Measurements from ENCODE around the gene PRRG1.

DNA sequence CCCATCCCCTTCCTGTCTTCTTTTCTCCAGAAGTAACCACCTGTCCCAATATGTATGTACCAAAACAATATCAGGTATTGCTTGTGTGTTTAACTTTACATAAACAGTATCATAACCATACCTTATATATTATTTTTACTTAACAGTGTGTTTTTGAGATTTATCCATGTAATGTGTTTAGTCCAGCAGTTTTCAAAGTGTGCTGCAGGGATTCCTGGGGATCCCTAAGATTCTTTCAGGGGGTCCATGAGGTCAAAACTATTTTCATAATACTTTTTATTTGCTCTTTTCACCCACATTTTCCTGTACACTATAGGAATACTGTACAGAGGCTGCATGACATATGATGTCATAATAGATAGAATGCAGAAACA is 4.8 kb downstream of the ZFX start:
- PRO-cap: no peak
CAGE:
- cytosol, long polyA plus RNA: no peak
- long polyA plus RNA: no peak
- nucleus, long polyA plus RNA: no peak

DNA sequence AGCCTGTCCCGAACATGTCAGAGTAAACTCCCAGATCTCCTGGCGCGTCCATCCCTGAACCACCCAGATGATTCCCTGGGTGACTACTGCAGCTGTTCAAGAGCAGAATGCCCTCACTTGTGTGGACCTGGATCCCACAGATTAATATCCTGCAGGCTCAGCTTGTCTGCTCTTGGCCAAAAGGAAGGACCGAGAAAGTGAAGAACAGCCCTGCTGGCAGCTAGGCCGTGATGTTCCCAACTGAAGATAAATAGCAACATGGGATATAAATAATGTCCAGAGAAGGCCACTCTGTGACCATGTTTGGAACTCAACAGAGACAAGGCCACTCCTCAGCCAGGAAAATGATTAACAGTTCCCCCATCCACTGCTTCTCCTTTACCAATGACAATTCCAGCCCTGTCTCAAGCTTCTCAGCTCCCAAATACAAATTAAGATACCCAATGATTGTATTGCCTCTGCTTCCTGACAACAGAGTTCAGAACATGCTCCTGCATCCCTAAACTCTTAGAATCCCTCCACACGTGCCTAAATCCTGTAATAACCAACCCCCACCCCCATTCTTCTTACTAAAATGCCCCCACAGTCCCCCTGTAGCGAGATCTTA is 21.4 kb downstream of the SUPT20HL2 start:
- PRO-cap: no peak
CAGE:
- cytosol, long polyA plus RNA: no peak
- long polyA plus RNA: no peak
- nucleus, long polyA plus RNA: no peak

GRCh38 chrX:24763090-24763595 is 69.4 kb downstream of the POLA1 start:
- PRO-cap: no peak
CAGE:
- cytosol, long polyA plus RNA: no peak
- long polyA plus RNA: no peak
- nucleus, long polyA plus RNA: no peak

DNA sequence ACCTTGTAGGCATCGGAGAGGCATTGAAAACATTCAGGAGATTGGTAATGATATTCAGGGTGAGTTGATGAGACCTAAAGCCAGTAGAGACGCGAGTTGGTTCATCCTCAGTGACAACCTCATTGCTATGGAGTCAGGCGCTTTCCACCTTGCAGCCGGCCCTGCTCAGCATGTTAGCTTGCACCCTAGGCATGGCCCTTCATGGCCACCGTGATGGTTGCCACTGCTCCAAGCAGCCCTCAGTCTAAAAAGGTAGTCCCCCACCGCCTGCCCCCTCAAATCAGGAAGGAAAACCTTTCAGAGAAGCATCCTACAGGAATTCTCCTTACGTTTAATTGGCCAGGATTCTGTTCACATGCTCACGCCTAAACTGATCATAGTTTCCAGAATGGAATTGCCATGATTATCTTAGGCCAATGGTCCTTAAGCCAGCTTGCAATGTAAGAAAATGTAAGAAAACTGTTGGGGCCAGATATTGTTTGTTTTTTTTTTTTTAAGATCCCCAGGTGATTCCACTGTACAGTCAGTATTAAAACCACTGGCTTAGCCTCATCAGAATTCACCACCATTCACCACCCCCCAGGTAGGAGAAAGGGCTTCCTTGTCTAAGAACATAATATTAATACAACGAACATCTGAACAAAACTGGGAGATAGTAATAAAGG is 114.4 kb downstream of the POLA1 start:
- PRO-cap: no peak
CAGE:
- cytosol, long polyA plus RNA: no peak
- long polyA plus RNA: no peak
- nucleus, long polyA plus RNA: start-site peak on the plus strand centred at position 443 of the sequence, 93 bp wide, 33 and 38 reads in 2 replicates

- PRO-cap: no peak
CAGE:
- cytosol, long polyA plus RNA: no peak
- long polyA plus RNA: no peak
- nucleus, long polyA plus RNA: no peak
Observed at GRCh38 chrX:24880665-24881137, 135.1 kb downstream of the ARX start.

GRCh38 chrX:25002155-25002729 is 13.5 kb downstream of the ARX start:
- PRO-cap: no peak
CAGE:
- cytosol, long polyA plus RNA: no peak
- long polyA plus RNA: no peak
- nucleus, long polyA plus RNA: no peak

GRCh38 chrX:25352213-25352472 is 336.4 kb upstream of the ARX start:
- PRO-cap: no peak
CAGE:
- cytosol, long polyA plus RNA: no peak
- long polyA plus RNA: no peak
- nucleus, long polyA plus RNA: no peak

DNA sequence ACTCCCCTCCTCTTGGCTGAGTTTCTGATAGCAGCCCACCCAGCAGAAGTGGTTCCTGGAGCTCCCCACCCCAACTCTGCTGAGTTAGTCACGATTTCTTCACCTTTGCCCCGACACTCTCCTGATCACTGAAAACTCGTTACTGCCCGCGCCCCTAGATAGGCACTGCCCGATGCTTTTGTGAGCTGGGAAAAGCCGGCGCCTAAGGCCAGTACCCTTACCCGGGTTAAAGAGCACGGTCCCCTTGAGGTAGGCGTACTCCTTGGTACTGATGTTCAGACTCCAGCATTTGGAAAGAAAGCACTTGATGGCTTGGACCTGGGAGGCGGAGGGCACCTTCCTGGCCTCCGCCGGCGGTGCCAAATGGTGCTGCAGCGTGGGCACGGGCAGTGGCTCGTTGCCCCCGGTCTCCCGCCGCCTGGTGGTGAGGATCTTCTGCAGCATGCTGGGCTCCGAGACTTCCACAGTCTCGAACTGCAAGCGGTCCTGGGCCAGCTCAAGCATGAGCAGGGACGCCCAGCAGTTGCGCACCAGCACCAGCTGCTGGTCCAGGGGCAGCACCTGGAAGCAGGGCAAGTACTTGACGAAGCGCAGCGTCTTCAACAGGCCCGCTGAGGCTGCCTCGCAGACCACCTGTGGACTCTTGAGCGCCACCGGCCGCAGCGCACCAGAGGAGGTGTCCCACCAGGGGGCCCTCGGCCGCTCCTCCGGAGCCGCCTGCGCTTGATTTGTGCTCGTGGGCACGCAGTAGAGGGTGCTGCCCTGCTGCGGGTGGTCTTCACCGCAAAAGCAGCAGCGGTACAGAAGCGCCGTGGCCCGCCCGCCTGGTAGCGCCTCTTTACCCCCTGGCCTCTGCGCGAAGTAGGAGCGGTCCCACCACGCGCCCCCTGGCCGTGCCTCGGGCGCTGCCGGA is 959 bp downstream of the NR0B1 start:
- PRO-cap: no peak
CAGE:
- cytosol, long polyA plus RNA: start-site peak on the minus strand centred at position 382 of the sequence, 48 bp wide, 128 and 80 reads in 2 replicates; start-site peak on the minus strand centred at position 654 of the sequence, 100 bp wide, 150 and 63 reads in 2 replicates
- long polyA plus RNA: start-site peak on the minus strand centred at position 380 of the sequence, 39 bp wide, 108 and 101 reads in 2 replicates
- nucleus, long polyA plus RNA: start-site peak on the minus strand centred at position 209 of the sequence, 118 bp wide, 56 and 96 reads in 2 replicates; start-site peak on the minus strand centred at position 368 of the sequence, 75 bp wide, 69 and 133 reads in 2 replicates

- PRO-cap: no peak
CAGE:
- cytosol, long polyA plus RNA: no peak
- long polyA plus RNA: no peak
- nucleus, long polyA plus RNA: no peak
Observed at GRCh38 chrX:30612424-30612652, 34.8 kb upstream of the TASL start.

DNA sequence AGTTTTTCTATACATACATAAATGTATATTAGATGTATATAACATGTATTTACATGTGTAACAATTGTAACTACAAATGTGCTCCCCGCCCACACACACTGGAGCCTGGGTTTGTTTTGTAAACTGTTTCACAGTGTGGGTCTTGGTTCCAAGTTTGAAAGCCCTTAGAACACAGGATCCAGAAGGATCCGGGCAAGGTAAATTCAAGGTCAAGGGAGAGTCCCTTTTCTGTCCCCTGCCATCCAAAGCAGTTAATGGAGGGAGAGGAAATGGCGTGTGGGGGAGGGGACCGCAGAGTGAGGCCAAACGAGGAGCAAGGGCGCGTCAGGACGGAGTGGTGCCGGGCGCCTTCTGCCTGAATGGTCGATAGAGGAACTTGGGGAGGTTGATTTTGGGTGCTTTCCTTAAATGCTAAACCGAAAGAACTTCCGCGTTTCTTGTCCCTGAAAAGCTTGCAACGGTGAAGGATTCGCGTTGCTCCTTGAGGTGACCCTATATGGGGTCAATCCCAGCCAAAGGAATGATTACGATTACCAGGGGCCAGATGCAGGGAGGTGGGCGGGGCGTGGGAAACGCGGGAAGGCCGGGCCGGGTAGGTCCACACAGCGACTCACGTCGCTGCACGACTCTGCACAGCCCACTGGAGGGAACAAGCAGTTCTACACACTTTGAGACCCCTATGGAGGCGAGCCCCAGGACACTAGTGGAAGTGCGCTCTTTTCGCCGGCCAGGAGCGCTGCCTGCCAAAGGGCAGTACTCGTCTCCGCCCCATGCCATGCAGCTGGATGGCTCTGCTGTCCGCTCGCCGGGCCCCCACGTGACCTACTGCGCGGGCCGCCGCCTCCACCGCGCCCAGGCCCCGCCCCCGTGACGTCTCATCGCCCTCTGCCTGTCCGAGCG is 623 bp upstream of the GK start:
- PRO-cap: bidirectional peak, plus-strand start outside the sequence, minus-strand start at position 797 of the sequence
CAGE:
- cytosol, long polyA plus RNA: no peak
- long polyA plus RNA: no peak
- nucleus, long polyA plus RNA: no peak

DNA sequence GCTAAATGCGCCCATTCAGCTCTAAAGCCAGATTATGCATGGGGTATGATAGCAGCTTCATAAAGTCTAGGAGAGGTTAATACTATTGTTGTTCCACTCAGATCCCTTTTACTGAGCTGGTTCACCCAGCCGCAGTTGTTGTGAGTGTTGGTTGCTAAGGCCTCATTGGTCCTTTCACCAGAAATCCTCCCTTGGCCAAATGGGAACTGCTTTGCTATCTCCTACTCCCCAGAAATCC is 266.0 kb upstream of the FTHL17 start:
- PRO-cap: no peak
CAGE:
- cytosol, long polyA plus RNA: no peak
- long polyA plus RNA: no peak
- nucleus, long polyA plus RNA: no peak

GRCh38 chrX:33127914-33128775 is 83.2 kb downstream of the DMD start:
- PRO-cap: no peak
CAGE:
- cytosol, long polyA plus RNA: no peak
- long polyA plus RNA: no peak
- nucleus, long polyA plus RNA: no peak

GRCh38 chrX:34396236-34396586 is 260.9 kb downstream of the TMEM47 start:
- PRO-cap: no peak
CAGE:
- cytosol, long polyA plus RNA: no peak
- long polyA plus RNA: no peak
- nucleus, long polyA plus RNA: no peak

DNA sequence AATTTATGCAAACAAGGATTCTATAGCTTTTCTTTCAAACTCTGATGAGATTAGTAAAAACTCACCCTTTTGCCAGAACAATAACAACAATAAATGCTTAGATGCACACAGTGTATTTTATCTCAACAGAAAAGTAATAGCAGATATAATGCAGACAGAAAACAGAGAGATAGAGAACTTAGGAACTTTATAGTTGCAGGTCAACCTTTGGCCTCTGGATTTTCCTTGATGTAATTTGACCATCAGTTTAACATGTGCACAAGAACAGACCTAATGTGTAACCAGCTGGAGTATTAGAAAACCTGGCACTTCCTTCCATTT is 358.6 kb upstream of the MAGEB16 start:
- PRO-cap: no peak
CAGE:
- cytosol, long polyA plus RNA: no peak
- long polyA plus RNA: no peak
- nucleus, long polyA plus RNA: no peak

DNA sequence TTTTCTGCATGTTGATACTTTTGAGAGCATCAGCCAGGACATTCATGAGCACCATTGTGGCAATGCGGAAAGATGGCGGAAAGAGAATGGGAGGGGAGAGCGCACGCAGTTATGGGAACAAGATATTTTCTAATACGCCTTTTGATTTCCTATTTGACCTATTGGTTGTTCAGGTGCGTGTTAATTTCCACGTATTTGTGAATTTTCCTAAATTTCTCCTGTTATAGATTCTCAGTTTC is 455.5 kb downstream of the CFAP47 start:
- PRO-cap: no peak
CAGE:
- cytosol, long polyA plus RNA: no peak
- long polyA plus RNA: no peak
- nucleus, long polyA plus RNA: no peak

DNA sequence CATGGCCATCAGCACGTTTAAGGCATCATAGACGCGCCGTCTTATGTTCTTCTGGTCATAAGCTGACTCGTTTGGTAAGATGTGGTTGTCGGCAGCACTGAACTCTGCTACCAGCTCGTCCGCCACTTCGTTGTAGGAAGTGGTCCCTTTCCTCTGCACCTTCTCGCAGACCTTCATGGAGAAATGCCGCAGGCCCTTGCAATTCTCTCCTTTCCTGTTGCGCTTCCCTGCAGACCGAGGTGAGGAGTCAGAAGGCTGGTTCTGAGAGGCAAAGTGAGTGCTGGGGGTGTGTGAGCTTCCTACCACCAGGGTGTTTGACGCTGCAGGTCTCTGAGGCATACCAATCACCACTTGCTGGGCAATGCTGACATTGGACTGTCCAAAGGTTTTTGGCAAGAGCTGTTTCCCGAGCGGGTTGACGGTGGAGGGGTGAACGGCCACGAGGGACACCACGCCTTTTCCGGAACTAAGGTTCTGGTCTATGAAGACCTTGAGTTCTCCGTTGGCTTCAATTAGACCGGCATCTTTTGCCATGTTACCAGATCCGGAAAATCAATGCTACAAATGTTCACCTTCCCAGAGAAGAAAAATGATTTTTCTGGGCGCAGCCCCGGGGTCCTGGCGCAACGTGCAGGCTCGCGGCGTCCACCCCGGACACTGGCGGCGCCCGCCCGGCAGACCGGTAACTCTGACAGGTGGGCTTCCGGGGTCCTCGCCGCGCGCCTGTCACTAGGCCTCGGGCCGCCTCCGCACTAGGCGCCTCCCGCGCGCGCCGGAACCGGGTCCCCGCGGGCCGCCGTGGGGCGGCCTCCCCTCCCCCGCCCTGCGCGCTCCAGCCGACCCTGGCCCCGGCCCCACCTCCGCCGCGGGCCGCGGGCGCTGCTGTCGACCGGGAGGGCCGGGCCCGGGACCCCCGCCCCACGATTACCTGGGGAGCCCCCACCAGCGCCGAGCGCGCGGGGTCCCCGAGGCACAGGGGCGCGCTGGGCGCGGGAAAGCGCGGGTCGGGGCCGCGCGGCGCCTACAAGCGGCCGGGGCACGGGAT is 45.0 kb upstream of the FAM47C start:
- PRO-cap: no peak
CAGE:
- cytosol, long polyA plus RNA: no peak
- long polyA plus RNA: no peak
- nucleus, long polyA plus RNA: no peak

- PRO-cap: unidirectional peak, plus-strand start at chrX:37349363
CAGE:
- cytosol, long polyA plus RNA: no peak
- long polyA plus RNA: start-site peak on the plus strand at chrX:37349344-37349359, 55 and 35 reads in 2 replicates
- nucleus, long polyA plus RNA: start-site peak on the plus strand at chrX:37349317-37349374, 52 and 62 reads in 2 replicates
Observed at GRCh38 chrX:37348917-37349510, at the start of gene PRRG1. TSS of gene PRRG1 (plus strand) at chrX:37349364.

- PRO-cap: no peak
CAGE:
- cytosol, long polyA plus RNA: no peak
- long polyA plus RNA: no peak
- nucleus, long polyA plus RNA: no peak
Observed at GRCh38 chrX:38219928-38220371, 721 bp downstream of the SRPX start.

DNA sequence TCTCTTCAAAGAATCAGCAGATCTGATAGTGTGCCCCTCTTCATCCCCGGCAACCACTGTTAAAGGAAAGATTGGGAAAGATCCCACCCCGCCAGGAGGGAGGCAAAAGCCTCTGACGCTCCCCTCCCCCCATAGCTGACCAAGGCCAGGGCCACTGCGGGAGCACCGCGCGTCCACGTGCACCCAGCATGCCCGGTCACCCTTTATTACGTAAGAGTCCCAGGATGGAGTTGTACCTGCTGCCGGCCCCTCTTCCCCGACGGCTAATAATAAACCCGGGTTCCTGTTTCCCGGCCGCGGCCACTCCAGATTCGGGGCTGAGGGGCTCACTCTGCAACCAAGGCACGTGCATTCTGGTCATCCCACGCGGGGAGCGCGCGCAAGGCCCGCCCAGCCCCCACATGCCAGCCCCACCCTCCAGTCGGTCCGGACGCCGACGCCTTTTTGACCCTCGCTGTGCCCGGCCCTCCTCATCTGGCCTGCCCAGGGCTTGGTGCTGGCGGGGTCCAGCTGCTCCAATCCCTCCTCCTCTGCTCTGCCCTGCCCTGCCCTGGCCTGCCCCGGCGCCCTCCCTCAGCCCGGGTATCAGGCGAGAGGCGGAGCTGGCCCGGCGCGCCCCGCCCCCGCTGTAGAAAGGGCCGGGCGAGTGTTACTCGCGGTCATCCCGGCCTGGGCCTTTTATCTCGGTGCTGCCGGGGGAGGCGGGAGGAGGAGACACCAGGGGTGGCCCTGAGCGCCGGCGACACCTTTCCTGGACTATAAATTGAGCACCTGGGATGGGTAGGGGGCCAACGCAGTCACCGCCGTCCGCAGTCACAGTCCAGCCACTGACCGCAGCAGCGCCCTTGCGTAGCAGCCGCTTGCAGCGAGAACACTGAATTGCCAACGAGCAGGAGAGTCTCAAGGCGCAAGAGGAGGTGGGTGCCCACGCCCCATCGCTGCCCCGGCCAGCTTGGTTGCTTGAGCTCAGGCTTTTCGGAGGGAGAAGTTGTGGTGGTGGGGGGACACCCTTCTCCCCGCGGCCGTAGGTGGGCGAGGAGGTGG is 2.6 kb downstream of the MID1IP1 start:
- PRO-cap: bidirectional peak, plus-strand start at position 205 of the sequence, minus-strand start at position 208 of the sequence; bidirectional peak, plus-strand start at position 788 of the sequence, minus-strand start at position 476 of the sequence
CAGE:
- cytosol, long polyA plus RNA: start-site peak on the plus strand centred at position 727 of the sequence, 139 bp wide, 332 and 666 reads in 2 replicates
- long polyA plus RNA: no peak
- nucleus, long polyA plus RNA: start-site peak on the plus strand centred at position 727 of the sequence, 139 bp wide, 262 and 565 reads in 2 replicates

DNA sequence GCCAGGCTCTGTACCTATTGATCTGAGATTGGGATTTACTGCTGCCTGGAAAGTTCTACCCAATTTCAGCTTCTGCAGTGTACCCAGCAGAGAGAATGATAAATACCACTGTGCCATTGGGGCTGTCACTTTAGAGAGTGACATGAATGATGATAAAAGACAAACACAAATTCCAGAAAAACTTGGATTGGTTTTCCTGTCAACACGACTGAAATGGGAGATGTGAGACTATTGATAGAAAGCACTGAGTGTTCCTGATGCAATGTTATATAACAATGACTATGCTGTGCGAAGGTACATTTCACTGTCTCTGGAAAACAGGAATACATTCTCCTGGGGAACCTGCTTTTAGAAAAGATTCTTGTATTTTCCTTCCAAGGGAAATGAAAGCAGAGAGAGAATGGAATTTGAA is 49.6 kb downstream of the MID1IP1 start:
- PRO-cap: no peak
CAGE:
- cytosol, long polyA plus RNA: no peak
- long polyA plus RNA: no peak
- nucleus, long polyA plus RNA: no peak

Data from A549 (cell line).